ENCODE results near the genes ZIC4, ZIC1, GYG1 and TM4SF1.

- PRO-cap: unidirectional peak, plus-strand start at chr3:147370953
These were observed 35.2 kb downstream of the ZIC4 start for GRCh38 chr3:147370895-147371832.

- PRO-cap: no peak
These were observed 14.0 kb downstream of the ZIC4 start for GRCh38 chr3:147391950-147393128.

DNA sequence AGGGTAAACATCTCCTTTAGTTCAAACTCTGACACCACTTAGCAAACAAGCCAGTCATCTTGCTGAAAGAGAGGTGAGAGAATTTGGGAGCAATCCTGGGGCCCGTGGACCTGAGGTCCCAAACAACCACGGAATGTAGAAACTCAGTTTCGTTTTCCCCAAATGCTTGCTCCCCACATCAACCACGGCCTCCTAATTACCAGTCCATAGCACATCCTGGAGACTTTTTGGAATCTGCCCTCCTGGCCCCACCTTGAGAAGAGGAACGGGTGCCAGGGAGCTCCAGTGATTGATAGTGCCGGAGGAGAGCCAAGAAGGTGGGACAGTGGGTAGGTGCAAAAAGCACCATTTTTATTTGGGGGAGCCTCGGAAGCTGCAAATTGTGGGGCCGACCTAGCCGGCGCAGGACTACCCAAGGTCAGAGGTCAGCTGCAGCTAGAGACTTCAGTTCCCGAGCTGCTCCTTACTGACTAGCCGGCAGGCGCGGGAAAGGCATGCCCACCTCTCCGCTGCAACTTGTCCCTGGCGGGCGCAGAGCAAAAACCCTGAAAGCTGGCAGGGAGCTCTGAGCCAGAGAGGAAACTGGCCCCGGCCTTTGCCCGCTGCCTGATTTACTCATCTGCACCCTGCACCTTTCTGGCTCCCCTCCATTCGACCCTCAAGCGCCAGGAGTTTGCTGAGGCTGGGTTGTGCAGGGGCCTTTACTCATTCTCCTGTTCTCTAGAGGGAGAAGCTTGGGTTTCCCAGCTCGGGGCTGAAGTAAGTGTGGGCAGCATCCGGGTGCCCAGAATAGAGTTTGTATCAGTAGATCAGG is 1.7 kb downstream of the ZIC4 start:
- PRO-cap: no peak

DNA sequence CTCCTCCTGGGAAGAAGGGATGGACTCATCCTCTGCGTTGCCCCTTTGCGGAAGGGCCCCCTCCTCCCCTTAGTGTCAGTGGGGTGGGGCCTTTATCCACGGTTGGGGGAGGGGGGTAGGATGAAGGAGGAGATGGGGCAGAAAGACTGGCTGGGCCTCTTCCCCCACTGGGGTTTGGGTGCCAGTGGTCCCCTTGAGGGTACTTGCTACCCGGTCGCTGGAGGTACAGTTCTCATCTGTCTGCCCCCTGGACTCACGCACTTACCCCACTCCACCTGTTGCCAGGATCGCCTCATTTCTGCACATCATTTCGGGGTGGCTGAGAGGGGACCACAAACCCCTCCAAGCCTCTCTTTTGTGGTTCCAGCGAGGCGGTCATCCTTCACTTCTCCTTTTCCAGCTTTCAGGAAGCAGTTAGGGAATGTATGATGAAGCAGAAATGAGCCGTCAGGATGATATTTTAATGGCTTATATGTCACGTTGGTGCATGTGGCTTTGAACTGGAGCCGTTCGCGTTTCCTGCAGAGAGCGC is at the start of gene ZIC4:
Gene ZIC4, minus strand, starts transcription at position 446 of the 532 bp plus-strand sequence.
- PRO-cap: unidirectional peak, plus-strand start at position 371 of the sequence

DNA sequence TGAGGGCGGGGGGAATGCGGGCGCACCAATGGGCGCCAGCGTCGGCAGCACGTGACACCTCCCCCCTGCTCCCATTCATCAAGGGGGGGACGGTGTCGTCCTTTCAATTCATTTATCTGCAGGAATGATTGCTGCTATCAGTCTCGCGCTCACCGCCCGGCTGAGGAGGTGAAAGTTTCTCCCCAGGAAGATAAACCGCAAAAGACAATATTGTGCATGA is at the start of gene ZIC1:
Gene ZIC1, plus strand, starts transcription at position 106 of the 220 bp plus-strand sequence.
- PRO-cap: no peak

- PRO-cap: no peak
These were observed 618.5 kb upstream of the AGTR1 start for GRCh38 chr3:148079167-148079597.

- PRO-cap: unidirectional peak, minus-strand start at chr3:148735369
These were observed 37.4 kb downstream of the AGTR1 start for GRCh38 chr3:148735145-148735559.

DNA sequence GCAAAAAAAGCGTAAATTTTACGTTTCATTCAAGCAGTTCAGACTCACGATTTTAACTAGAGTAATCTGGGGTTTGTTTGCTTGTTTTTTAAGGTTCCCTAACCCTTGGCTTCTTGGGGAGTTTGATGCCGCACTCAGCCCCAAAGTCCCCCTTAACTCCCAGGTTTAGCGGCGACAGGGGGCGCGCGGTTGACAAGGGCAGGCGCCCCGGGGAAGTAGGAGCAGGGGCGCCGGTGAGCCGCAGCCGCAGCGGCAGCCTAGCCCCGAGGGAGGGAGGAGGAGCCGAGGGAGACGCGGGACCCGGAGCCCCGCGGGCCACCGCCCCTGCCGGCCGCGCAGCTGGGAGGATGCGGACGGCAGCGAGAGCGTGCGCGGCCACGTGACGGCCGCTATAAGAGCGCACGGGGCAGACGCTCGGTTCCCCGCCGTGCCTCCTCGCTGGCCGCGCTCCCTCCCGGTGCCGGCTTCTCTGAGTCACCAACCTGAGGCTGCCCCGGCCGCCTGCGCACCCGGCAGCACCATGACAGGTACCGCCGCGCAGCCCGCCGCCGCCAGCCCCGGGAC is at the start of gene GYG1:
Gene GYG1, plus strand, starts transcription at position 420 of the 564 bp plus-strand sequence.
- PRO-cap: unidirectional peak, plus-strand start at position 195 of the sequence; bidirectional peak, plus-strand start at position 420 of the sequence, minus-strand start at position 274 of the sequence

GRCh38 chr3:149031017-149031840 is 39.9 kb downstream of the GYG1 start:
- PRO-cap: no peak

DNA sequence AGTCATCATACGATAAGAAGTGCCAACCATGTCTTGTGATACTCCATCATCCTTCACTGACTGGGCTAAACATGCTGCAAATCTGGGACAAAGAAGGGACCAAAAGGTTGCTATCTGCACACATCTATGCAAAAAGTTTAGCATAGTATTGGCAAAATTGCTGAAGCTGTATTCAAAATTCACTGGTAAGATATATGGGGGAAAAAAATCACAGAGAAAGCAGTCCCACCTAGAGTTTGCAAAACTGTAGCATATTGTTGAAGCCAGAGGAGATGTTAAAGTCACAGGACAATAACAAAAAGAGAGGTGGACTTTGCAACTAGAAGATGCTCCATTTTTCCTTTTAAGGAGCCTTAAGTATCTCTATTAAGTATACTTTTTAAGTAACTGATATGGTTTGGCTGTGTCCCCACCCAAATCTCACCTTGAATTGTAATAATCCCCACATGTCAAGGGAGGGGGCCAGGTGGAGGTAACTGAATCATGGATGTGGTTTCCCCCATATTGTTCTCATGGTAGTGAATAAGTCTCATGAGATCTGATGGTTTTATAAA is 2.6 kb downstream of the CP start:
- PRO-cap: no peak

DNA sequence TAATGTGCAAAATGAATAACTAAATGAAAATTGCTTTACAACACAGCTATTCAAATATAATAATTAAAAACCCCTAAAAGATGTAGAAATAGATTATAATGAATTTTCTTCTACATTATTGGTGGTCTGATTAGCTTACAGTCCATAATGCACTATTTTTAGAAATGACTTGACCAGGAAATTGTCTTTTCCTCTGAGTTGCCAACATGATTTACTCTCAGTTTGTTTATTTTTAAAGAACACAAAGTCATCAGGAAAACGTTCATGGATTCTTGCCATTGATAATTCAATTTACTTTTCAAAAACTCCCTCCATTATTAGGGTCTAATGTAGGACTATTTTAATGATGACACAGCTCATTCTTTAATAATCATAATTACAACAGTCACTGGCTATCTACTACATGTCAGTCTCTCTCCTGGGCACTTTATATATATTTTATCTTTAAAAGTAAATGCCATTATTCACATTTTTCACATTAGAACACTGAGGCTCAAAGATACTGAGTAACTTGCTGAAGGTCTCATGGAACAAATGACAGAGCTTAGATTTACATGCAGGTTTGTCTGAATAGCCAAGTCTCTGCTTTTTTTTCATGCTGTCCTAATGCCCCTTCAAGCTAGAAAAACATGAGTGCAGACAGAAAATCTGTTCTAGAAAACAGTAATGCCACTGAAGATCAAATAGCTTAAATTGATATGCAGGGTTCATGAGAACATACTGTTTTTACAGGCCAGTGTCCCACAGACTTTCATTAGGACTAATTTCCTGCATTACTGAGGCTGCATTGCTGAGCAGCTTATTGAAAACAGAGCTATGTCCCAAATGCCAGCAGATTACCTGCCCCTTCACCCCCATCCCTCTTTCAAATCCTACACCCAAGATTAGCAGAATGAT is 968 bp downstream of the TM4SF18 start:
- PRO-cap: no peak

DNA sequence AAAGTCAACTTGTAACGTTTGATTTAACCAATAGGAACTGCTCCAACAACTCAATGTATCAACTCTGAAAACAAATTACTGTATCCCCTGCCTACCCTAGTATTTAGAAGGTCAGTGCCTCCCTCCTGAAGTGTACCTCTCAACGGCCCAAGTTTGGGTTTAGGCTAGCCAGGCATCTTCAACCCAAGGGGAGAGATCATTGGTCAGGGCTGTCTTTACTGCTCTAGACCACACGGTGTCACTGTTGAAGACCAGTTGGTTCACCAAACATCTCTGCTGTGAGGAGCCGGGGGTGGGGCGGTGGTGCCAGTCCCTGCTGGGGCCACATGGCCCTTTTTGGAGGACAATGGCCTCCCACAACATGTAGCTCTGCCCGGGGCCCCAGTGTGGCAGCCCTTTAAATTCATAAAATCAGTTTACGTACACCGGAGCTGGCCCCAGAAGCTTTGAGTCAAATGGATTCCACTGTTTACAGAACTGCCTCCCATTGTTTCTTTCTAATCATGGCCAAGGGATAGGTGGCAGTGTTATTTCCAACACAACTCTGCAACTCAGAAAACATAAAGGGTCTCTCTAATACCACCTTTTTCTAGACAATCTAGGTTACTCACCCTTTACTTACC is 19.1 kb upstream of the TM4SF18 start:
- PRO-cap: no peak

- PRO-cap: no peak
These were observed 7.3 kb downstream of the TM4SF1 start for GRCh38 chr3:149370011-149370753.

- PRO-cap: bidirectional peak, plus-strand start at chr3:149377939, minus-strand start at chr3:149377729; bidirectional peak, plus-strand start at chr3:149378125, minus-strand start at chr3:149378040
These were observed at the start of gene TM4SF1 for GRCh38 chr3:149377340-149378456. Gene TM4SF1, minus strand, starts transcription at chr3:149377649.

DNA sequence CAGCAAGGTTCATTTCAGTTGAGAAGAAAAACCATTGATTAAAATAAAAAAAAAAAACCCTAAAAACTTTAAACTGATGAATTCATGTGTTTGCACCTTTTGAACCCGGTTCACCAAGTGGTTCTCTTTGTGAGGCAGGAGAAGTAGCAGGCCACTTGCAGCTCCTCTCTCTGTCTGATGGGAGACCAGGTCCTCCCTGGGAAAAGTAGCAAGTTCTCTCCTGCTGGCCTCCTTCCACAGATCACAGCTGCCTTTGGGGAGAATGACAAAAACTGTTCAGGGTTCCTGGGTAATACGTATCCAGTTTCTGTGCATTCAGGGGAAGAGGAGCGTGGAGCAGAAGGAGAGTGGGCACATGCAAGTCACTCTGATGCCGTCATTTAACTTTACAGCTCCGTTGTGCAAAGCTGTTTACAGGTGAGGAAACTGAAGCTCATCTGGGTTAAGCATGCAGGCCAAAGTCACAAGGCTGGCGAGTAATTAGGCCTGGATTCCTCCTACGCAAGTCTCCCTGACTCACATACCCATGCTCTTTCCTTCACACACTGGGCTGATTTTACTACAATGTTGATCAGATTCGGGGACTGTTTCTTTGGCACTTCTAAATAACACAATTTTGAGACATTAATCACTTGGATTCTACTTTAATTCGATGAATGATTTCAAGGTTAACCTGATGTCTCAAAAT is 7.4 kb upstream of the TM4SF1 start:
- PRO-cap: no peak

GRCh38 chr3:149395395-149396154 is 18.1 kb upstream of the TM4SF1 start:
- PRO-cap: no peak

DNA sequence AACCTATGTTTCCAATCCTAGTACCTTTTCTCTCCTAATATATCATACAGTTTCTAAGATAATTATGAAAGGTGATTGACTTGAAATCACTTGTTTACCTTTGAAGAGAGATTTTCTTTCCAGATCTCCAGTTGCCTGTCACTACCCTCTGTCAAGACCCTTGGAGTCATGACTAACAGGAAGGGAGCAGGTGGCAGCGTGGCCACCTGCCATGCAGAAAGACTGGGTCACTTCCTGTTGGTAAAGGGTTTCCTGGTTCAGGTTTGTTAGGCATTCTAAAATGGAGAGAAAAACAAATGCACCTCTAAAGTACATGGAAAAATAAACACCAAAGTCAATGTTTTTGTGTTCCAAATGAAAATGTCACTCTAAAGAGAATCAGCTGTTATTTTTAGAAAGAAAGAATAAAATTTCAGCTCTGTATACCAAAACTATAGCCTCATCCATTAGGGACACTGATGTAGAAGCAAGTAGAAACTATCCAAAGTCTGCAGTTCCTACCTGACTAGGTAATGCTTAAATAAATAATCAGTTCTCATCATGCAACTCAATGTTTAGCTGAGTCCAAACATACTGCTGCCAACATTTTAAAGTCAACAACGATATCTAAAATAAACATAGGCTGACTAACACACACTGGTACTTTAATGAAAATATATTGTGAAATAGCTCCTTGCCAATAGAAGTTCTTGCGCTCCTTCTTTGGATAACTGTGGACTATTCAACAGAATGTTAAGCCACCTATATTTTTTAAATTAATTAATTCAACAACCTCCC is 23.9 kb upstream of the TM4SF1 start:
- PRO-cap: no peak

DNA sequence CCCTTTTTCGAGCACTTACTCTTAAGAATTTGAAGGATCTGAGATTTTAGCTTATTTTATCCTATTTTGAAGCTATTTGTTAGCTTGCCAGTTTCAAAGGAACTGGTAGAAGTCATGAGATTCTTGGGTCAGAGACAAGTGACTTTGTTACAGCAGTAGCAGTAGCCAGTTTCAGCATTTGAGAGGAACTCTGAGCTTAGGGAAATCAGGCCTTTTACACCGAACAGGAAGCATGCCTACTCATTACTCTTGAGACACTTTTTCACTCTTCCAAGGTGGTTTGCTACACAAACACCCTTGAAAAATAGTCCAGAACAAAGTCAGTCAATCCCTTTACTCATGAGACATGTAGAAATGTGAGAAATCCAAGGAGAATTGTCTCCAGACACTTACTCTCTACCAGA is 24.5 kb upstream of the TM4SF1 start:
- PRO-cap: no peak

DNA sequence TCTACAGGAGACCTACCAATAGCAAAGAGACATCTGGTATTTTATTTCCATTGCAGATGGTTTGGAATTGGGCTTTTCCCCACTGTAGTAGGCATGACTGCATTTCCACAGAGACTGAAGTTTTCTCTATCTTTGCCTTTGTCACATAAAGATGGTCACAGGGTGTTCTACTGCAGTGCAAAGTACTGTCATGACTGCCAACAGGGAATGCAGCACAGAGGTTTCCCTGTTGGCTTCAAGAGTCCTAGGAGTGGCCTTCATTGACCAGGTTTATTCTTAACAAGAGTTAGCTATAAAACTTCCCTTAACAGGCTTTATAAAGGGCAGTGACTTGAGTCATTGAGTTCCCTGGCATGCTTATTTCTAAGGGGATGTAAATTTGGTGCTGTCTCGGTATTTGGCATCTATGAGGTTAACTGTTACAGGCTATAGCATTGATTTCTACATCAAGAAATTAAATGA is 36.7 kb upstream of the TM4SF4 start:
- PRO-cap: no peak

- PRO-cap: no peak
These were observed 1.9 kb downstream of the TM4SF4 start for GRCh38 chr3:149476279-149476834.

All from colonic mucosa (tissue), 1 donor.